Kidney epithelial cell (primary cell): Measurements from ENCODE around the genes RFXAP and NHLRC3.

GRCh38 chr13:36417926-36418401 is 14.3 kb upstream of the CCNA1 start:
- RAMPAGE, long total RNA, result no peak
- RRBS, result no CpG with 5 or more reads among the region's 4 CpGs

GRCh38 chr13:36818701-36819871 is at the start of gene RFXAP:
TSS of gene RFXAP (plus strand) at chr13:36819222.
- RAMPAGE, long total RNA, result no peak
- RRBS, result 1% methylated on average over 37 of the region's 89 CpGs

DNA sequence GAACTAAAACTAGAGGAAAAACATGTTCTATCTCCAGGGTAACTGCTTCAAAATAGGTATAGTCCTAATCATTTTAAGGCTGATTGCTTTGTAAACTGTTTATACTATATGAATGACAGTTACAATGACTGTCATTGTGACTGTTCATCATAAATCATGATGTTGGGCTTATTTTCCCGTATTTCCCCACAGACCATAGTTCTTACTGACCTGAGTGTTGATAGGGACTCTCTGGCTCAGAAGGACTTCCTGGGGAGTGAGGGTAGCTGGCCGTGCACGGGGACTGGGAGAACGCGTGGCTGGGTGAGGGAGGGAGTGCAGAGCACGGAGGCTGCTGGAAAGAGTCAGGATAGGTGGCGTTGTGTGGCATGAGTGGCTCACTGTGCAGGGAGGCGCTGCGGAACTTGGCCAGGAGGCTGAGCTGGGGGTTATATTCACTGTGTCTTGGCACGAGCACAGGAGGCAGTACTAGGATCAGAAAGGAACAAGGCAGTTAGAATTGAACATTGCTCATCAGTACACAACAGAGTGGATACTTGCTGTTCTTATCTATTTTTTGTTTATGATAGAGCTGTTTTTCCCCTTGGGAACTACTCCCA is 47.5 kb downstream of the SMAD9 start:
- RAMPAGE, long total RNA, result no peak
- RRBS, result no CpG with 5 or more reads among the region's 10 CpGs

DNA sequence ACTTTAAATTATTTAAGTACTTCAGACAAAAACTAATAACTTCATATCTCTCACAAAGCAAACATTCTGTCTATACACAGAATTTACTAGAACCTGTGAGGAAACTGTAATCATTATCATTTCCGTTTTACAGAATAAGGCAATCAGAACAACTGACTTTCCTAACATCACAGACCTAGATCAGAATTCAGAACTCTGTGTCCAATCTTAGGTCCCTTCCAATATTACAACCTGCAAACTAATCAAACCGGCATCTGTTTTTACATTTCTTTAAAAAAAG is 1.0 kb downstream of the SUPT20H start:
- RAMPAGE, long total RNA, result no peak
- RRBS, result no CpG with 5 or more reads among the region's 2 CpGs

DNA sequence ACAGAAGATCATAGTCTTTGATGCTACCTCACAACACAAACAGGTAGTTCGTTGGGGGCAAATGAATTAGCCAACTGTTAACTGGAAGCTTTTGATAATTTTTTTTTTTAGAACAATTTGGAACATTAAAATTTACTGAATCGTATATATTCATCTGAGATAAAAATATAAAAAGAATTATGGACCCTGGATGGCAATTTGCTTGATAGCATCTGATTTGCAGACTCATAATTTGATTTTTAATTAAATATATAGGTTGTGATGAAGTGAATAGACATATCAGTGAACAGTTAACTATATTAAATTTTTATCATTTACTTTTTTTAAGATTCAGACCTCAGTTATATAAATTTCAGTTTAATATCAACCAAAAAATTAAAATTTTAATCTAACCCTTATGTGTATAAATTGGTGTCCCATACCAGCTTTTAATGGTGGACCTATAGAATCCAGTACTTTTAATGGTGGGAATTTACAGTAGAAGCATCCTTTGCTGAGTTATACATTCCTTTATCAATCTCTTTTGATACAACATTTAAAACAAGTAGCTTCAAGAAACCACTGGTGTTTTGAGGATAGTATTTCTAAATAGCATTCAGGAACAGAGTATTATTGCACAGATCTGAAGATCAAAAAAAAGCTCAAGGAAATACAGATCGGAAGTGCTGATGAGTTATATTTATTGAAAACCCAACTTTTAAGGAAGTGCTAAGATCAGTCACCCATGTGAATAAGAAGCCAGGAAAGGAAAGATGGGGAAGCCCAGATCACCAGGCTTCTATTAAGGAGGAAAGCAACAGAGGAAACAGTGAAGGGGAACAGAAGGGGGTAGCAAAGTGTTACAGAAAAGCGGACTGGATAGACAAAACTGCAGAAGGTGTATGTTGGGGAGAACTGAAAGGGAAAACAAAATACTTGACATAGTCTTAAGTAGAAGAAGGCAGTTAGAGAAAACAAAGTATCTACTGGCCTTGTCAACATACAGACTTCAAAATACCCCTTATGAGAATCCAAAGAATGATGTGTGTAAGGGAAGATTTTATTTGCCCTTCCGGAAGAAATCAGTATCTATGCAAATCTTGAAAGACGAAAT is 11.7 kb downstream of the UFM1 start:
- RAMPAGE, long total RNA, result no peak
- RRBS, result no CpG with 5 or more reads among the region's 6 CpGs

DNA sequence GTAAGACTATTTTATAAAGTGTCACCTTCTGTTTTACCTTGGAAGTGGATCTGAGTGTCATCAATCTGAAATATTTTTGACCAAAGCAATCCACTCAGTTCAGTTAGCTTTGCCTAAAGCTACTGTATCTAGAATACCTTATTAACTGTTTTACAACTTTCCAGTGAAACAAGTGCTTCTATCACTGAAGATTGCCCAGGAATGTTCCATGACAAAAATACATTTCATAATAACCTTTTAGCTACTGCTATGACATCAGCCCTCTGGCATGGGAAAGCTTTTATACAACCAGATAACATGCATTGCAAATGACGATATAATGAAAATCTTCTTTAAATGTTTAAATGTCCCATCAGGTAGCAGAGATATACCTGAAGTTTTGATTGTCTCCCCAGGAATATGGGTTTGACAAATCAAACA is 72.2 kb downstream of the UFM1 start:
- RAMPAGE, long total RNA, result no peak
- RRBS, result no CpG with 5 or more reads among the region's 1 CpG

DNA sequence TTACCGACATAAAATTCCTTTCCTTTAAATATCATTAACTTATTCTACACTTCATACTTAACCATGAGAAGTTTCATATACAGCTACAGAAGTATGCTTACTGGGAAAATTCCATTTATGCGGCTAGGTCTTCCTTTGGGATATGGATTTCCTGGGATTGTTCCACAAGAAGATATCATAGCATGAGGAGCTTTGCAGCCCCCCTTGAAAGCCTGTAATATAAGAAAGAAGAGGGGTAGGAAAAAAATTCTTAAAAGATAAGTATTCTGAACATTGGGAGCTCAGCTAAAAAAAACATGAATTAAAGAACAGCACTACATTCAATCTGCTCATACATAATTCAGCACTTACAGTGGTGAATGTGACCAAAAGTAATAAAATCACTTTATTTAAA is 11.7 kb downstream of the PROSER1 start:
- RAMPAGE, long total RNA, result no peak
- RRBS, result no CpG with 5 or more reads among the region's 2 CpGs

DNA sequence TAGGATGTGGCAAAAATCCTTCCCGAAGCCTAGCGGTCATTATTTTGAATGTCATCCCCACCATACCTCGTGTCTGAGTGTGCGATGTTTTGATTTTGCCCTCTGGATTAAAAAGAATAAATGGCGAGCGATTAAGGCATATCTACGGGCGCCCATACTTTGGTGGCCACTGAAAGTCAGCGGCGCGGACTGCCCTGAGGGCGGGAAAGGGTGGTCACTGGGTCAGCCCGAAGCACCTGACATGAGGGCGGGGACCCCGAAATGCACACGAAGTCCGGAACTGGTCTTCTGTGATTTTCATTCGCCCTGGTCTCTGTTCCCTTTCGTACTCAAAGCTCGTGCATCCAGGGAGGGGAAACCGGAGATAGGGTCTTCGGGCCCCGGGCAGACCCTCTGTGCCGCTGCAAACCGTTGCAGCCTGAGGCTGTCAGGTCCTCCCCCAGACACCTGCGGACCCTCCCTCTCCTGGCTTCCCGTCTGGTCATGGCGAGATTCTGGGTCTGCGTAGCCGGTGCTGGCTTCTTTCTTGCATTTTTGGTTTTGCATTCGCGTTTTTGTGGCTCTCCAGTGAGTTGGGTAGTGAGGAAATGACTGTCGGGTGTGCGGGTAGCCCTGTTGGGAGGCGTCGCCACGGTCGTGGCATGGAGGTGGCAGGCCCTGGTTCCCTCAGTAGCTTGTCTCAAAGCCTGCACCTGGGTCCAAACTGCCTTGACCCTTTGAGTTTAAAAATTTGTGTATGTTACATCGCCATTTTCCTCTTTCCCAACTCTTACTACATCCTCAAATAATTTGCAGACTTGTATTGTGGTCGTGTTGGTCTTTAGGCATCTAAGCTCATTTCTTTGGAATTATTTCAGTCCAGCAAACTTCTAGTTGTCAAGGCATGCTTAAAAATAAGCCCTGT is at the start of gene NHLRC3:
Gene NHLRC3, plus strand, starts transcription at position 300 of the 904 bp plus-strand sequence.
- RAMPAGE, long total RNA, result start-site peak on the plus strand centred at position 272 of the sequence, 96 bp wide, 120 and 101 reads in 2 replicates
- RRBS, result 2% methylated on average over 4 of the region's 40 CpGs

- RAMPAGE, long total RNA, result no peak
- RRBS, result no CpG with 5 or more reads among the region's 4 CpGs
These were observed 453.9 kb downstream of the COG6 start for GRCh38 chr13:40109227-40109873.

DNA sequence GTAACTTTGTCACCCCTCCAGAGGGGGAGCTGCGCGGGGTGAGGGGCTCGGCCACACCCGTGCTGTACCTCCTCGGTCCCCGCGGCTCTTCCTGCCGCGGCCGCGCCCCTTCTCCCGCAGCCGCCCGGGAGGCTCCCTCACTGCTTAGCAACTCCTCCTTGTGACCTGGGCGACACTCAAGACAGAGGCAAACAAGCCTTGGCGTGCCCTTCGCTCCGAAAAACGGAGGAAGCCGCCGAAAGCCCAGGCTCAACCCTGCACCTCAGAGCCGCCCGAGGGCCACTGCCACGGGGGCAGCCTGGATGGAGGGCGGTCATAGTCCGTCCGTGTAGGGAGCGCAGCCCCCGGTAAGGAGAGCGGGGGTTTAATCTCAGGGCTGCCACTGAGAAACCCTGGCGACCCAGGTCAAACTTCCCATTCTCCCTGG is 494.2 kb downstream of the FOXO1 start:
- RAMPAGE, long total RNA, result no peak
- RRBS, result no CpG with 5 or more reads among the region's 31 CpGs

DNA sequence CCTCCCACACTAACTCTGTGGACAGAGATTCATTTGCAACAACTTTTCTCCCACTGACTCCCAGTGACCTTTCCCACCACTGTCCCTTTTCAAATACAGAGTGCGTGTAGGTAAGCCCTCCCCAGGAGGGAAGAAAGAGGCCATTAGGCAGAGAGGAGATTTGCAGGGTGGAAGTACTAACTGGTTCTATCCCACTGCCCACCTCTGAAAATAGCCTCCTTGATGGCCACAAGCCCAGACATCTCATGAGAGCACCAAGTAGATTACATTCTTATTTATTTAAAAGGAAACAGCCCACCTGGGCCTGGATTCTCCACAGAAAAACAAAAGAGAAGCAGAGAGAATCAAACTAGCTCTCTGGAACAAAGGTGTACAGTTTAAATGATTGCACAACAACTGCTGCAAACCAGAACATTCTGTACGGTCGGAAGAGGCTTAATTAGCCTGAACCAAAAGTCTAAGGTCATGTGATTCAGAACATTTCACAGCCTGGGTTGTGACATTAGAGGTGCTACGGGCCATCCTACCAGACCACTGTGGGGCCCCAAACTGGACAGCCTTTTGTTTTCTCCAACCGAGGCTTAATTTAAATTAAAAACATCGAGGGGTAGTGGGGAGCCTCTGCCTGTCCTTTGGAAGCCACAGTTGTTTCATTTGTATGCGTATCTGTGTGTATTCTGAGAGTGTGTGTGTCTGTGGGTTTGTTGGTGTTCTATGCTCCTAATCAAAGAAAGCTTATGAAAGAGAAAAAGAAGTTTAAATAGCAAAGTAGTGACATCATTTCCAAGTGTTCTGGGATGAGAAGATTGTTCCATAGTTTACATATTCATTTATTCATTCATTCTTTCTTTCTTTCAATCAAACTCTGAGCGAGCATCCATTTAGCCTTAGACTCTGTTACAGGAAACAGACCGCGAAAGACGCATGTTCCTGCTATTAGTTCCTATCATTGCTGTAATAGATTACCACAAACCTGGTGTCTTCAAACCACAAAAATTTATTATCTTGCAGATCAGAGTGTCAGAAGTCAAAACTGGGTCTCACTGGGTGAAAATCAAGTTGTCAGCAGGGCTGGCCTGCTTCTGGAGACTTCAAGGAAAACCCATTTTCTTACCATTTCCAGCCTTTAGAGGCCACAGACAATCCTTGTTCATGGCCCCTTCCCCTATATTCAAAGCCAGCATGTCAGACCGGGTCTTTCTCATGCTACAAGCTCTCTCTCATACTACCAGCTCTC is 444.9 kb downstream of the FOXO1 start:
- RAMPAGE, long total RNA, result no peak
- RRBS, result no CpG with 5 or more reads among the region's 12 CpGs

DNA sequence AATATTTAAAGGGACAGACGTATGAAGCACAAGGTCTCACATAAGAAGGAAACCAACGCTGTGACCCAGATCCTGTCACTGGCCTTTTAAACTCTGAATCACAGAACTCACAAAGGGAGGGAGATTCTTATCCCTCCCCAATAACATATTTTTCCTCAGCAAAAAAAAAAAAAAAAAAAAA is 352.8 kb downstream of the FOXO1 start:
- RAMPAGE, long total RNA, result no peak
- RRBS, result no CpG with 5 or more reads among the region's 2 CpGs

- RAMPAGE, long total RNA, result no peak
- RRBS, result no CpG with 5 or more reads among the region's 17 CpGs
These were observed 316.0 kb downstream of the FOXO1 start for GRCh38 chr13:40350023-40351167.

DNA sequence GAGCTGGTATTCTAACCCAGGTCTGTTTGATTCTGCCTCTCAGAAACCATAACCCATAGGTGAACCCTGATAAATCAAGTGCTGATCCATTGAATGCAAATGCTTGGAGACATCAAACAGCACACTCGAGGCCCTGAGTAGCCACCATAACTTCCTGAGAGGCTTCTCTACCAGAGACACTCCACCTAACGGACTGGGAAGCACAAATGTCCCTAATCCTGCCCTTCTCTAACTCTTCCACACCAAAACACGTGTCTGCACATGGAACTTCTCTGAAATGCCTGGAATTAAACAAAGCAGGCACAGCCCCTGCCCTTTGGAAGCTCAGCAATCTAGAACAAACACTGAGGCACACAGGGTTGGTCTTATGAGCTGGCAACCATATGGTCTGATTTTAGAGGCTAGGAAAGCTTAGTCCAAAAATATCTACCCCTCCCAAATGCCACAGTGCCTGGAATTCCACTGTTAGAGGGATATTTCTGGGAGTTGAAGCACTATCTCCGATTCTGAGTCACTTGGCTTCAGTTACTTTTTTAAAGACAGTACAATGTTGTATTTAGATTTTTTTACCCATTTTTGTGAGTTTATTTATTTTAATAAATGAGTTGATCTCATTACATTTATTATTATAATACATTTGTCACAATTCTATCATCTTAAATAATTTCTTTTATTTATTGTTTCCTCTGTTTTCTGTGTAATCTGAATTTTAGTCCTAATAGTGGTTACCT is 189.8 kb downstream of the FOXO1 start:
- RAMPAGE, long total RNA, result no peak
- RRBS, result no CpG with 5 or more reads among the region's 4 CpGs

- RAMPAGE, long total RNA, result no peak
- RRBS, result no CpG with 5 or more reads among the region's 10 CpGs
These were observed 180.8 kb downstream of the FOXO1 start for GRCh38 chr13:40485530-40486204.

- RAMPAGE, long total RNA, result no peak
- RRBS, result no CpG with 5 or more reads among the region's 3 CpGs
These were observed 85.1 kb downstream of the FOXO1 start for GRCh38 chr13:40581039-40582060.

DNA sequence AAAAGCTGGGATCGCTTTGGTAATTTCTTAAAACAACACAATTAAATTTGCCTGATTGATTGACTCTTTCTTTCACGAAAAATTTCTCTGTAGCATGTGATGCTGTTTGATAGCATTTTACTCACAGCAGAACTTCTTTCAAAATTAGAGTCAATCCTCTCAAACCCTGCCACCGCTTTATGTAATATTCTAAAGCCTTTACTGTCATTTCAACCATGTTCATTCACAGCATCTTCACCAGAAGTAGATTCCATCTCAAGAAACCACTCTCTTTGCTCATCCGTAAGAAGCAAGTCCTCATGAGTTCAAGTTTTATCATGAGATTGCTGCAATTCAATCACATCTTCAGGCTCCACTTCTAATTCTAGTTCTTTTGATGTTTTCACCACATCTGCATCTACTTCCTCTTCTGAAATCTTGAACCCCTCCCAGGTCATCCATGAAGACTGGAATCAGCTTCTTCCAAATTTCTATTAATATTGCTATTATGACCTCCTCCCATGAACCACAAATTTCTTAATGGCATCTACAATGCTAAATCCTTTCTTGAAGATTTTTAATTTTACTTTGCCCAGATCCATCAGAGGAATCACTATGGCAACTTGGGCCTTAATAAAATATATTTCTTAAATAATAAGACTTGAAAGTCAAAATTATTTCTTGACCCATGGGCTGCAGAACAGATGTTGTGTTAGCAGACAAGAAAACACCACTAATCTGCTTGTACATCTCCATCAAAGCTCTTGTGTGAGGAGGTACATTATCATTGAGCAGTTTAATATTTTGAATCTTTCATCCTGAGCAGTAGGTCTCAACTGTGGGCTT is 83.9 kb downstream of the FOXO1 start:
- RAMPAGE, long total RNA, result no peak
- RRBS, result no CpG with 5 or more reads among the region's 4 CpGs

DNA sequence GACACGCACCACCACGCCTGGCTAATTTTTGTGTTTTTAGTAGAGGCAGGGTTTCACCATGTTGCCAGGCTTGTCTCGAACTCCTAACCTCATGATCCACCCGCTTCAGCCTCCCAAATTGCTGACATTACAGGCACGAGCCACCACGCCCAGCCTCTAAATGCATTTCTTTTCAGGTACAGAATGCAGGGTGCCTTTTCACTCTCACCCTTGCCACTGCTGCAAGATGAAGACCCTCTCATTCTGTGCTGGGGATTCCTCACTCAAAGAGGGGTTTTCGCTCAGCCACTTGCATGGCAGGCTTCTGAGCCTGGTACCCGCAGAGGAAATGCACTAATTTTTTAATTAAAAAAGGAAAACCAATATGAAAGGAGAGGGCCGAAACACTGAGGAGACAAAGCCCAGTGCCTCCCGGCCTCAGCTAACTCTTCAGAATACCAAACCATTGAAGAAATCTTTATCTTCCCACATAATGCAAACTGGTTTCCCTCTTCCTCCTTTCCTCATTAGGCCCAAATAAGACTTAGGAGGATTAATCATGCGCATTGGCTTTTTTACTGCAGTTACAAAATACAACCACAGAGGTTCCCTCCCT is 13.2 kb downstream of the FOXO1 start:
- RAMPAGE, long total RNA, result no peak
- RRBS, result no CpG with 5 or more reads among the region's 11 CpGs

DNA sequence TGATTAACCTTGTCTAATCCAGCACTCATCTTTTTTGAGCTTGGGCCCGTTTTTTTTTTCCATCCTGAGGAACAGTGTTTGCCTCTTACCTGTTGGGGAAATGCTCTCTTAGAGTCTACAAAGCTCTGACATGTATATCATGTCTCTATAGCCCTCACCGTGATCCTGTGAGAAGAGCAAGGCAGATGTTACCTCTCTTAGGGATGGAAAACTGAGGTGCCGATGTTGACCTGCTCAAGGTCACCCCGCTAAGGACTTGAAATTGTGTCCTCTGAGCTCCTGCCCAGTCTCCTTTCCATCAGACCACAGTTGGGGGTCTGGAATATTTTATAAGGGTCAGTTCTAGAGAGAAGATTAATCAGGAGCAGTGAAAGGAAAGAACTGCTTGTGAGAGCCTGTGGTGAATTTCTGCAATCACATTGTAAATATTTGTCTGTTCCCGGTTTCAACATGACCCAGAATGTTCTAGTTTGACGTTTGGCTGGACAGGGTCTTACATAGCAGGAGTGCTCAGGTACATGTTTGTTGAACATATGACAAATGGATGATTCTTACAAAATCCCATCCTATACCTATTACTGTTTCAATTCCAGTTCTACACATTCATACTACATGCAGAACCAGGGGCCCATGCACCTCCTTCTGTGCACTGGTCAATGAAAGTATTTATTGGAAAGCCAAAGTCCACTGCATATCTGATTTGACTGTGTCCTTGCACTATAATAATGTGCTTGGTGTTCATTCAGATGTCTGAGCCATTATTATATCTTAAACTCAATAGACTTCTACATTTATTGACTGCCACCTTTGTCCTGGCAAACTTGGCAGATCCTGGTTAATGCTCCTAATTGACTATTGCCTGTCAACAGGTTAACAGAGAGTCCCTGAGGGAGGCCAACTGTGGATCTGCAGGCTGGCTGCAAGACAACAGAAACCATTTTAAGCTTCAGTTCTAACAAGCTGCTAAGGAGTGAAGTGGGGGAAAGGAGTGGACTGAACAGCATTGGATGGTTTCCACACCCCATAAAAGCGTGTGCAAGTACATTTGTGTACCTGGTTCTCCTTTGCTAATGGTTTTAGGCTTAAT is 12.2 kb downstream of the SLC25A15 start:
- RAMPAGE, long total RNA, result no peak
- RRBS, result no CpG with 5 or more reads among the region's 7 CpGs

GRCh38 chr13:40974584-40975419 is 44.3 kb downstream of the ELF1 start:
- RAMPAGE, long total RNA, result no peak
- RRBS, result no CpG with 5 or more reads among the region's 3 CpGs